Trachea (tissue), 1 donor: ENCODE measurements around a stretch of chr15.

GRCh38 chr15:95324420-95325213, 1005.9 kb upstream of the NR2F2 start:
- PRO-cap = no peak

- PRO-cap = no peak
These were observed 871.2 kb upstream of the NR2F2 start for GRCh38 chr15:95459227-95459721.

DNA sequence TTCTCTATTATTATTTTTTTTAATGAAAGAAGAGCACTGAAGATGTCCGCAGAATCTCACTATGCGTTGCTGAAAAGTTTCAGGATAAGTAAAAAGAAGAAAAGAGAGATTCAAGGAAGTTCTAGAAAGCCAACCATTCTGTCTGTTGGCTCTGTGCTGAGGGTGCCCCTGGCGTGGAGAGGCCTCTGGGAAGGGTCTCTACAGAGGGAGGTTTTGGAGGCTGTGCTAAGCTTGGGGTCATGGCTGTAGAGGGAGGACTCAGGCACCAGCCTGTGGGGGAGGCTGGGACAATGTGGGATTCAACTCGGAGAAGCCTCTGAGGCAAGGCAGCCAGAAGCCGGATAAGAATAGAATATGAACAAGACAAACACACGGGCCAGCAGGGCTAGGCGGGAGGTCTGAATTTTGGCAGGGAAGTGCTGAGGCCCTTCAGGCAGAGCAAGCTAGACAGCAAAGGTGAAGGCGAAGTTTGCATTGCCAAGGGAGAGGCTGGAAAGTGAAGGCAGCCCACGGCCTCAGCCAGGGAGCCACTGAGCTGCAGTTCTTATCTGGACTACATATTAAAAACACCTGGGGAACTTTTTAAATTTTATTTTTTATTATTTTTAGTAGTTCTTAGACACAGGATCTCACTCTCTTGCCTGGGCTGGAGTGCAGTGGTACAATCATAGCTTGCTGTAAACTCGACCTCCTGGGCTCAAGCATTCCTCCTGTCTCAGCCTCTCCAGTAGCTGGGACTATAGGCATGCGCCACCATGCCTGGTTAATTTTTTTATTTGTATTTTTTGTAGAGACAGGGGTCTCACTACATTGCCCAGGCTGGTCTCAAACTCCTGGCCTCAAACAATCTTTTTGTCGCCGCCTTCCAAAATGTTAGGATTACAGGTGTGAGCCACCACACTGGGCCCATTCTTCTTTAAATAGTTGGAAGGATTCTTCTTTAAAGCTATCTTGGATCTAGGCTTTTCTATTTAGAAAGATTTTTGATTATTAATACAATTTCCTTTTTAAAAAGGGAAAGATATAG, 611.9 kb upstream of the NR2F2 start:
- PRO-cap = no peak

DNA sequence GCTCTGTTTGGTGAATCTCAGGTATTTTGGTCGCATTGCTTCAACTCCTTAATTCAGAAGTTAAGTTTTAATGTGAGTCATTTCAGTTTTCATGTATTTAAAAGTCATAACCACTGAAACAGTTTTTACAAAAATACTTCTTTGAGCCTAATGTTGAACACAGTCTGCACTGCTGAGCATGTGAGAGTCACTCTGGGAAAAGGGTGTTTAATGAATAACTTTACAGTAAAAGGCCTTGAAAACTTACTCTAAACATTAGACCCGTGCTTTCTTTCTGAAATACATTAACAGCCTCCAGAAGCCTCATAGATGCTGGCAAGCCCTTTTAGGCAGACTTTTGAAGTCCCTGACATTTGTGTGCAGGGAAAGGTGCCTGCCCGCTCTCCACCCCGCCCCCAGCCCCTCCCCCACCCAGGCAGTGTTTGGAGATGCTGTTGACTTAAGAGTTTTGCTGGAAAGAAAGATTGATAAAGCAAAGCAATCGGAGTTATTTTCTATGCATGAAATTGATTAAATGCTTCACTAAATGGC, 68.9 kb upstream of the NR2F2 start:
- PRO-cap = no peak

GRCh38 chr15:96317111-96317598, 13.3 kb upstream of the NR2F2 start:
- PRO-cap = unidirectional peak, minus-strand start at chr15:96317419

GRCh38 chr15:96323806-96325057, 6.3 kb upstream of the NR2F2 start:
- PRO-cap = unidirectional peak, plus-strand start at chr15:96324480; bidirectional peak, plus-strand start at chr15:96324846, minus-strand start at chr15:96324726

DNA sequence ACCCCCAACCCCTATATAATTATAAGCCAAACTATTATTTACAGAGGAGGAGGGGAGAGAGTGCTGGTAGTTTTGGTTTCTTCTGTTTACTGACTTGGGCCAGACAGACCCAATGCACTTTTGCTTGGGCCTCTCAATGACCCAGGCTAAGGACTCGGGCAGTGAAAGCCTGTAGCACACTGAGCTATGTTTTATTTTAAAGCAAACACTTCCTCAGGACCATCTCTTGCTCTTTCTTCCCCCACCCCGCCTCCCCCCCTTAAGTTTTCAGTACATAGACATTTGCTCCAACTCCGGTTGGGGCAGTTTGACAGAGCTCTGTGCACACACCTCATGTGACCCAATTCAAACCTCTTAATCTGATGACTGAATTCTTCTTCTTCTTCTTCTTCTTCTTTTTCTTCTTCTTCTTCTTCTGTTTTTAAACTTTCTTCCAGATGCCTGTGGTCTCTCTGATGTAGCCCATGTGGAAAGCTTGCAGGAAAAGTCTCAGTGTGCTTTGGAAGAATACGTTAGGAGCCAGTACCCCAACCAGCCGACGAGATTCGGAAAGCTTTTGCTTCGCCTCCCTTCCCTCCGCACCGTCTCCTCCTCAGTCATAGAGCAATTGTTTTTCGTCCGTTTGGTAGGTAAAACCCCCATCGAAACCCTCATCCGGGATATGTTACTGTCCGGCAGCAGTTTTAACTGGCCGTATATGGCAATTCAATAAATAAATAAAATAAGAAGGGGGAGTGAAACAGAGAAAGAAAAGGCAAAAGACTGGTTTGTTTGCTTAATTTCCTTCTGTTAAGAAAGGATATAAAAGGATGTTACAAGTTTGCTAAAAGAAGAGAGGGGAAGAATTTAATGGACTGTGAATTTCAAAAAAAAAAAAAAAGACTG, 6.7 kb downstream of the NR2F2 start:
- PRO-cap = unidirectional peak, plus-strand start at position 43 of the sequence; bidirectional peak, plus-strand start at position 305 of the sequence, minus-strand start at position 181 of the sequence; unidirectional peak, minus-strand start at position 588 of the sequence

GRCh38 chr15:96351189-96351578, 20.7 kb downstream of the NR2F2 start:
- PRO-cap = no peak

DNA sequence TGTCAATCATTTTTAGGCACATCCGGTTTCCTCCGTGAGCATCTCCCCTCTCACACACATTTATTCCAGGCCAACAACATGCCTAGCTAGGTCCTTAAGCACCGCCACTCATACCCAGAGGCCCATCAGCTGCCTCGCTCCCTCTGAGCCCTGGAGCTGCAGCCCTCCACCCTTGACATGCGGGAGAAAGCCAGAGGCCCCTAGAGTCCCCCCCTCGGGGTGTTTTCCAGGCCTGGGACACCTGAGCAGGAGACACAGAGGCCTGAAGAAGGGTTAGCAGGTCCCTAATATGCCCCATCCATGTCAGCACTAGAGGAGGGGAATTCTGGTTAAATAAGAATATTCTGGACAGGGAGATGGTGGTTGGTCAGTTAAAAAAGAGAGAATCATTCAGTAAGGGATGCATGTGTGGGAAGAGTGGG, 22.3 kb downstream of the NR2F2 start:
- PRO-cap = bidirectional peak, plus-strand start outside the sequence, minus-strand start at position 305 of the sequence

DNA sequence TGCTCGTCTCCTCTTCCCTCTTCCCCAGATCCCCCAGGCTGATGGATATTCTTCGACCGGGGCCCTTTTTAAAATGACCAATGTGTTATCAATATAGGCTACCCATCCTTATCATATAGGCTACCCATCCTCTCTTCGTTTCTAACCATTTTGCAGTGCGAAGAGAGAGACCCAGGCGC, 22.9 kb downstream of the NR2F2 start:
- PRO-cap = no peak

GRCh38 chr15:97692050-97692856, 268.2 kb upstream of the ARRDC4 start:
- PRO-cap = no peak

- PRO-cap = no peak
These were observed 10.0 kb downstream of the ARRDC4 start for GRCh38 chr15:97970473-97970993.

GRCh38 chr15:97971729-97972538, 11.4 kb downstream of the ARRDC4 start:
- PRO-cap = no peak

GRCh38 chr15:98630523-98631006, 17.8 kb upstream of the IGF1R start:
- PRO-cap = no peak

GRCh38 chr15:98651565-98652532, 3.5 kb downstream of the IGF1R start:
- PRO-cap = bidirectional peak, plus-strand start at chr15:98651923, minus-strand start at chr15:98651779; unidirectional peak, minus-strand start at chr15:98652014

- PRO-cap = unidirectional peak, plus-strand start at chr15:98668841
These were observed 20.5 kb downstream of the IGF1R start for GRCh38 chr15:98668688-98669333.

DNA sequence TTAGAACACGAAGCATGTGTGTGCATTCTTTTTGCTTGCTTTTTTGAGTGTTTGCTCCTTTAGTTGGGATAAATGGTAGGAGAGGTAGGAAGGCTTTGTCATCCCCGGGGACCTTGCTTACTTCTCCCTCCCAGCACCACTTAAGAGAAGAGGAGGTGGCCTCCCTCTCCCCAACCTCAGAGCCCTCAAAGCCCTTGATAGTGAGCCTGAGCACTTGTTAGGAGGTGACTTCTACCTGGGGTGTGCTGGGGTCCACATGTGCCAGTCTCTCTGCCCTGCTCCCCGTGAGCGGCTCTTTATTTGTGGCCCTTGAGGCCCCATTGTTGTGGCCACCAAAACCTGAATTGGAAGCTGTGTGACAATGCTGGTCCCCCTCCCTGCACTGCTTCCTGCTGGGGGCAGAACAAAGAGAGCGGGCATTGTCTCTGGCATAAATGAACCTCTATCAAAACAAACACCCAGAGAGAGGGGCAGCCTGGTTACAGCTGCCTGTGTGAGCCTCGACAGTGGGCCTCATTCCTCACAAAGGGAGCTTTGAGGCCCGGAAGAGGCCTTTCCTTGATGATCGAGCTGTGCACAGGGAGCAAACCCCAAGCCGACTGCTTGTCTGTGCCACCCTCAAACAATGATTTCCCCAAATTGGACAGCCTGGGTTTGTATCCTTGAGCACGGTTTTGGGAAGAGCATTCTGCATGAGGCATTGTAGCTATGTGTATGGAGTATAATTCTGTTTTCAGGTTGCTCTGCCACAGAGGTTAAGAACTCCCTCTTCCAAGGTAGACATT, 152.8 kb downstream of the IGF1R start:
- PRO-cap = no peak

- PRO-cap = unidirectional peak, plus-strand start at chr15:98866166; unidirectional peak, minus-strand start at chr15:98866232
These were observed 141.7 kb downstream of the PGPEP1L start for GRCh38 chr15:98865859-98866413.

DNA sequence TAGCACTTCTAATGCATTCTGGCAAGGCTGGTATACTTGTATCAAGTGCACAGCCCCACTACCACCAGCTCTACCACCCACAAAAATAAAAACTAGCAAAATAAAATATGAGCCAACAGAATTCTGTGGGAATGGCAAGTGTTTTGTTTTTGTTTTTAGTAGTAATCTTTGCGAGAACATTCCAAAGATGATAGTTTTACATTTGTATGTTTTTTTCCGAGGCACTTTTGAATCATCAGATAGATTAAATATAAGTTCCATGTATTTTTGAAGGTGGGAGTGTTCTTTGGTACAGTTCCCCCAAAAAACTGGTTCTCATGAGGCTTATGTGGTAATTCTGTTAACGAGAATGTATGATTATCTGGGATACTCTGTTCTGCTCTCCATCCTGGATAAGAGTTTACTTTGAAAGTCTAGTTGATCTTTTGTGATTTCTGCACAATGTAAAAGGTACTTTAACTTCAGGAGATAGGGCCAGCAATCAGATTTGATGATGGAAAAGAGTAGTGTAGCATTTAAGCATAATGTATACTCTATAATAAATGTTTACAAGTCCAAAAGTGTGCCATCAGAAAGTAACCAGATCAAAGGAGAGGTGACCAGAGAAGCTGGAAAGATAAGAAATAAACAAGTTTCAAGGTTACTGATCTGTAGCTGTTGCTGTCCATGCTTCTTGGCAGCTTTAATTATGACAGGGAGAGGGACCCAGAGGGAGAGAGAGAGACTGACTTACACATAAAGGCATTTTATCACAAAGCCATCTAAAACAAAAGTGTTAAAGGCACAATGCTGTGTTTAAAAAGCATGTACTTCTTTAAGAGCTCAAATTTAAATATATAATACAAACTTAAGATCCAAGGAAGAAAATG, 130.9 kb downstream of the PGPEP1L start:
- PRO-cap = no peak

DNA sequence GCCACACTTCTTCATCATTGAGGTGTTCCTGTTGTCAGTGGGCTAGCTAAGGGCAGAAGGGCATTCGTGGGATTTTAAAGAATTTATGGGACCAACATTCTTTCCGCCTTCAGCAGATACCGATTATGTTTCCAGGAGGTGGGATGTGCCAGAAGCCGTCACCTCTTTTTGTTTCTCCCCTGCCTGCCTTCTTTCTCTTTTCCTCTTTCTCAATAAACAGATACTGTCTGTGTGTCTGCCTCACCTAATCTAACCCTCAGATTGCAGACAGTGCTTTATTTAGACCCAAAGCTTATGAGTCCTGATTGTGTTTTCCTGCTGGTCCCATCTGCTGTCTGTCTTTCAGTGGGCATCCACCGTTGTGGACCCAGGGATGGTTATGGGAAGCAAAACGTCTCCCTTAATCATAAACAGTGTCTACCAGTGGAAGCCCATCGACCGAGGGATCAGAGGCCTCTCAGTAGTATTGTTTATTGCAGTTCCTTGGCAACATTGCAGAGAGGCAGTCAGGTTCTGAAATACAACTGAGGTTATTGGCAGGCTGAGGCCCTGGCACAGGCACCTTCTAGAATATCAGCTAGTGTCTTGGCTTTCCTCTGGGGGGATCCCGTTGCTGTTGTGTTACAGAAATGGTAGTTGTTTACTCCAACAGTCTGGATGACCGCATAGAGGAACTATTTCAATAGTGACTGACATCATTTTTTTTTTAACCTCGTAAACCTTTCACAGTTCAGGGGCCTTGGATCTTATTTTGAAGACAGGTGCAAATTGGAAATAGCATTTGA, 64.2 kb downstream of the PGPEP1L start:
- PRO-cap = no peak